NCI-H460 (cell line): ENCODE measurements around a stretch of chr10.

DNA sequence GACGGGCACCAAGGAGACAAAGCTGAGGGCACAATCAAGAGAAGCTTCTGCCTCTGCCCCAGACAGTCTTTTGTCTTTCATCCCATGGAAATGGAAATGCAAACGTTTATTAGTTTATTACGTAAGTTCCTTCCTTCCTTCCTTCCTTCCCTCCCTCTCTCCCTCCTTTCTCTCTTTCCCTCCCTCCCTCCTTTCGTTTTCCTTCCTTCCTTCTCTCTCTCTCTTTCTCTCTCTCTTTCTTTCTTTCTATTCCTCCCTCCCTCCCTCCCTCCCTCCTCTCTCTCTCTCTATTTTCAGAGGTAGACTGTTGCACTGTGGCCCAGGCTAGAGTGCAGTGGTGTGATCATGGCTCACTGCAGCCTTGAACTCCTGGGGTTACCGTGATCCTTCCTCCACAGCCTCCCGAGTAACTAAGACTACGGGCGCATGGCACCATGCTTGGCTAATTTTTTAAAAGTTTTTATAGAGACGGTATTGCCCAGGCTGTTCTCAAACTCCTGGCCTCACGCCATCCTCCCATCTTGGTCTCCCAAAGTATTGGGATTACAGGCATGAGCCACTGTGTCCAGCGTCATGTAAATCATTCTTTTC lies 20.6 kb downstream of the NRP1 start:
RAMPAGE:
- cytosol, long total RNA, result no peak
- long total RNA, result no peak
- nucleus, long total RNA, result no peak

RAMPAGE:
- cytosol, long total RNA, result no peak
- long total RNA, result no peak
- nucleus, long total RNA, result no peak
These were observed 4.0 kb downstream of the NRP1 start for GRCh38 chr10:33330294-33331065.

DNA sequence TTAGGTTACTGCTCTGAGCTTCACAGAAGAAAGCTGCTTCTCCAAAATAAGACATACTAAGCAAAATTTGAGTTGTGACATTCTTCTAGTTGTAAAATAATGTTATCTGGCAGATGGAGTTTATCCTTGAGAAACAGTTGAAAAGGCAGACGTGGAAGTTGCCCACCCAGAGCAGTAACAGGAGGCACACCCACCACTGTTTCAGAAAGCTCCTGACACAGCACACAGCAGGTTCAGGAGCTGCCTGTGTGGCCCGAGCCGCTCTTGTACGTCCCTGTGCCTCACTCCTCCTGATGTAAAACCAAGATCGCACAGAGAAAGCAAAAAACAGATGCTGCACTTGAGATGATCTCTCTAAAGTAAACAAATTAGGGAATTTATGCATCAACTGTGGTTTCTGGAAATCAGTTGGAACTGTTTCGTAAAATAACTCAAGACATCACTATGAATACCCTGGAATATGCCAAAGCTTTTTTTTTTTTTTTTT lies 620.9 kb downstream of the PARD3 start:
RAMPAGE:
- cytosol, long total RNA, result no peak
- long total RNA, result no peak
- nucleus, long total RNA, result no peak

DNA sequence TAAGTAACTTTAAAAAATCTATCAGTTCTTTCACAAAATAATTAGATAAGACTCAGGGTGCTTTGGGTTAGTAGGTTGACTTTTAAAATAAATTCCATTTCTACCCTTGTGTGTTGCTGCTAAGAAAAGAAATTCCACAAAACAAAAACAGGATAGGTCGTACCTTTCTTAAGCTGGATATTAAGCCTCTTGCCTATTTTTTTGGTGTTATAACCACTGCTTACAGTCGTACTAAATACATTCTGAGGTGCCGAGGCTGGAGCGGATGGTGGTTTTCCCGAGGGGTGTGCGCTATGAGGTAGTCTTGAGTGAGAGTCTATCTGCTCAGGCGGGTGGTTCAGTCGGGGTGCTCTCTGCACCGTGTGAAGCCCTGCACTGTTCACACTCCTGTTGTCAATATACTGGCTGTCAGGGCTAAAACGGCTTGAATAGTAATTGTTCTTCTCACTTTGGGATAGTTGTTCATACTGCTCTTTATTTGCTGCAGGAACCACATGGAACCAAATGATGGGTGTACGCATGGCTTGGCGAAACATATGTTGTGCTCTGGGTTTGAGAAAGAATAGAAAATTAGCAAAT lies 432.6 kb downstream of the PARD3 start:
RAMPAGE:
- cytosol, long total RNA, result no peak
- long total RNA, result no peak
- nucleus, long total RNA, result no peak

DNA sequence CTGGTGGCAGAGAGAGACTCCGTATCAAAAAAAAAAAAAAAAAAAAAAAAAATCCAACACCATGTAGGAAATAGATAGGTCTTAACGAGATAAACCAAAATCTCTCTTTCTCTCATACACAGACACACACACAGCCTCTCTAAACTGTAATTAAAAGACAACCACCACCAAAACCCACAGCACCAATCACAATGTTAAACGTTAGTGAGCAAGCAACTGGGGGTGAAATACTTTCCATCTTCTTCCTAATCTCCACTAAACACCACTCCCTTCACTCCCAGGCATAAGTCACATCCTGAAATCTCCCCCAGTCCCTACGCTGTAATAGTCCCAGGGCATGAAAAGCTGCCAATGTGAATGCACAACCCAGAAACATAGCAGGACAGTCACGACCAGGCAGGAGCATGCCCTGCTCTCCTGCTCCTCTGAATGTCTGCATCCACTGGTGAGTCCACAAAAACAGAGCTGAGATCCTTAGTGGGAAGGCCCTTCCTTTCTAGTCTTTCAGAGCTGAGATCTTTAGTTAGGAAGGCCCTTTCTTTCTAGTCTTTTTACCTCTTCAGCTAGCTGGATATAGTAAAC lies 288.9 kb downstream of the PARD3 start:
RAMPAGE:
- cytosol, long total RNA, result no peak
- long total RNA, result no peak
- nucleus, long total RNA, result no peak

RAMPAGE:
- cytosol, long total RNA, result no peak
- long total RNA, result no peak
- nucleus, long total RNA, result no peak
These were observed 206.8 kb downstream of the PARD3 start for GRCh38 chr10:34608073-34608889.

DNA sequence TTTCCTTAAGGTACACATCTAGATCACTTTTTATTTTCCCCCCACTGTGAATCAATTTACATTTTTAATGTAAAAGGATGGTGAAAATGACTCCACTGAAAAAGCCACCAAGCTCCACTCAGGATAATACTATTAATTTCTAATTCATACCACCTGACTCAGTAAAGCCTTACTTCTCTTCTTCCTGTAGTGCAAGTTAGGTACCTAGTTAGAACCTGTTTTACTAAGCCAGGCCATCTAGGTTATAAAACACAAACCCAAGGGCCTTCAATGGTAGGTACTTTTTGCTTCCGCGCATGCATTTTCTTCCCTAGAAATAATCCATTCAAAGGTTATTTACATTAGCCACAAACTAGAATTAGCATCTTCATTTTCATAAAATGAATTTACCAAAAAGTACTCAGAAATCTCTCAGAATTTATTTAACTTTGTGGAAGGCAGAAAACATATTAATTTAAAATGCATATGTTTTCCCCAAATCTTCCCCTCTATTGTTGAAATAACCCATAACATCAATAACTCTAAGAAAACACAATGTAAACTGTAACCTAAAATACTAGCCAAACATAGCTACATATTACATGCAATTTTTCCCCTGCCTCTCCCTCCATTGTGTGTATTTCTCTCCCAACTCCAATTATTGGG lies 155.4 kb downstream of the PARD3 start:
RAMPAGE:
- cytosol, long total RNA, result no peak
- long total RNA, result no peak
- nucleus, long total RNA, result no peak

GRCh38 chr10:34743698-34744381 lies 71.3 kb downstream of the PARD3 start:
RAMPAGE:
- cytosol, long total RNA, result no peak
- long total RNA, result no peak
- nucleus, long total RNA, result no peak

DNA sequence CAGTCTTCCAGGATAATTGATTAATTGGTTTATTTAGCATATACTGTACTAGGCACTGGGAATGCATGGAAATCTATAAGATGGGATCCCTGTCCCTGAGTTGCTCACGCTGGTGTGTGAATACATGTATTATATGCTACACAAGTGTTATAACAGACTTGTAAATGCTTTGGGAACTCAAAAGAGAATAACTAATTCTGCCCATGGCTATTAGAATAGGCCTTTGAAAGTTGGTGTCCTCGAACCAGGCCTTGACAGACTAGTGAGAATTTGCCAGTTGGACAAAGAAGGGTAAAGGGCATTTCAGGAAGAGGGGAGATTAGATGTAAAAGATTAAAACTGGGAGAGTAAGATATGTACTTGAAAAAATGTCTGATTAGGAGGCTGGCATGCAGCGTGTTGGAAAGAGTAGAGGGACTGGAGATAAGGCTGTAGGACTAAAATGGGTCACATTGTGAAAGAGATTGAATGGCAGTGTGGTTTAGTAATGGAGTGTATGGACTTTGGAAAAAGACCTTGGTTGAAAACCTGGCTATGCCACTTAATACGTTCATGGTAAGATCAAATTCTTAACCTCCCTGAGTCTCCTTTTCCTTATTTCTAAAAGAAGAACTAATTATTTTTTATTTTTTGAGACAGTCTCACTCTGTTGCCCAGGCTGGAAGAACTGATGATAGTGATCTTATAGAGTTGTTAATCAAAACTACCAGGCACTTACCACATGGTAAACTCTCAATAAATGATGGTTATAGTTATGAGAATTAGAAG lies 14.0 kb downstream of the CREM start:
RAMPAGE:
- cytosol, long total RNA, result no peak
- long total RNA, result no peak
- nucleus, long total RNA, result no peak

GRCh38 chr10:35194695-35195478 lies 68.2 kb downstream of the CREM start:
RAMPAGE:
- cytosol, long total RNA, result start-site peak on the plus strand at chr10:35195128-35195167, 125 and 204 reads in 2 replicates
- long total RNA, result start-site peak on the plus strand at chr10:35195122-35195177, 287 and 92 reads in 2 replicates
- nucleus, long total RNA, result no peak

RAMPAGE:
- cytosol, long total RNA, result start-site peak on the plus strand at chr10:35195889-35195951, 78 and 24 reads in 2 replicates
- long total RNA, result start-site peak on the plus strand at chr10:35195909-35195951, 61 and 97 reads in 2 replicates
- nucleus, long total RNA, result no peak
These were observed 69.2 kb downstream of the CREM start for GRCh38 chr10:35195479-35196640.

GRCh38 chr10:35386811-35387167 lies 50.5 kb downstream of the CCNY start:
RAMPAGE:
- cytosol, long total RNA, result no peak
- long total RNA, result no peak
- nucleus, long total RNA, result no peak

DNA sequence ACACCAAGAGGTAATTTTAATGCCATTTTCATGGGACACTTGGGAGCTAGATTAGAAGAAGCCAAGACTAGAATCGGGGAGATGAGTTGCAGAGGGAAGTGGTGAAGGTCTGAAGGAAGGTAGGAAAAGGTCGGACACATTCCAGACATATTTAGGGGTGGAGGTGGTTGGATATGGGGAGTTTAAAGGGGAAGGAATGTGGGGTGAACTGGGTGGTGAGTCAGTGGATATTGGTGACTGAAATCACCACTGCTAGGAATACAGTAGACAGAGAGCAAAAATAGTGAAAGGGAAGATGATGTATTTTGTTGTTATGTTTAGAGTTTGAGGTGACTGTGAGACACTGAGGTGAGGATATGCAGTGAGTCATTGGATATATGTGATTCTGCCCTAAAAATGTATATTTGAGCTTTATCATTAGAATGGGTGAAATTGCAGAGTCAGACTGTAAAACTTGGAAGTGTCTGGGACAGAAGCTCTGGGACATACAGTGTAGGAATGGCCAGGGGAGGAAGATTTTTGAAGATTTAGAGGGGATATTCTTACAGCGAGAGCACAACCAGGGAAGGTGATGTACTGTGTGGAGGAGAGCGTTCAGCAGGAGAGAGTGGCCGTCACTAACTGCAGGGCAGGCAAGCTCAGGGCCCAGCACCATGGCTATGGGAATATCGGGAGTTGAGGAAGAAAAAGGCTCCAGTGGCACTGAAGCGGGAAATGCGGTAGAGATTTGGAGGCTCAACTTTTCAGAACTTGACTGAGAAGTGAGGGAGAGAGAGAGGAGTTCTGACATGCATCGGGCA lies 77.0 kb downstream of the CCNY start:
RAMPAGE:
- cytosol, long total RNA, result no peak
- long total RNA, result no peak
- nucleus, long total RNA, result no peak

DNA sequence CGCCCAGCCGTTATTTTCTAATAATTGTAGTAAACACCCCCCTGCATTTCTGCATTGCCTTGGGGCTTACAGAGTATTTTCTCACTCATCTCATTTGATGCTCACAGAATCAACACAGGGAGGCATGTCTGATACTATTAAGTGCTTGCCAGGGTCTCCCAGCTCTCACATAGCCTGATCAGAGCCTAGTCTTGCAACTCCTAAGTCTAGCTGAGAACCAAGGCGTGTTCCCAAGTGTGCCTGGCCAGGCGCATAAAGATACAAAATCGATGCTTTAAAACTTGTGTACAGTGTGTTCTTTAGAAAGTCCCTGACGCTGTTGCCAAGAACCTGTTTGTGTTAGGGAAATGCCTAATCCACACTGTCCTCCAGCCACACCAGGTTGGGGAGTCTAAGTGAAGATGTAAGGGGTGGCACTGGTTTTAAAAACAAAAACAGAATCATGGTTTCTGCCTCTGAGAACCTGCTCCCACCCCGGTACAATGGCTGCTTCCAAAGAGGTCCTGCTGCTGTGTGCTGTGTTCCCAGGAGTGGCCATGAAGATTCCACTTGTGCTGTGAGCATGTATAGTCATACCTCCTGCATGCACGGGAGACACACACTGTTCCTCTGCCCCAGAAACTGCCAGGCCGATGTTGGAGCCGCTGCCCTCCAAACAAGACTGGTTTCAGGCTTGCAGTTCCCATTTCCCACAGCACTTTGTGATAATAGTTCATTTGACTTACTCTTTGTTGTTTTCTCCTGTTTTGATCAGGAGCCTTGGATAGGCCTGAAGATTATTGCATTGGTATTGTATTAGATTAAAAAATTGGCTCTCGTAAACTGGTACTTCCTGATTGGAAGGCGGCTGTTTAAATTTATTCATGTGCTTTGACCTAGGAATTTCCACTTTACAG lies 88.5 kb downstream of the CCNY start:
RAMPAGE:
- cytosol, long total RNA, result no peak
- long total RNA, result no peak
- nucleus, long total RNA, result no peak

GRCh38 chr10:35448646-35449236 lies 112.4 kb downstream of the CCNY start:
RAMPAGE:
- cytosol, long total RNA, result no peak
- long total RNA, result no peak
- nucleus, long total RNA, result no peak

RAMPAGE:
- cytosol, long total RNA, result no peak
- long total RNA, result no peak
- nucleus, long total RNA, result no peak
These were observed 113.2 kb downstream of the CCNY start for GRCh38 chr10:35449237-35450096.

DNA sequence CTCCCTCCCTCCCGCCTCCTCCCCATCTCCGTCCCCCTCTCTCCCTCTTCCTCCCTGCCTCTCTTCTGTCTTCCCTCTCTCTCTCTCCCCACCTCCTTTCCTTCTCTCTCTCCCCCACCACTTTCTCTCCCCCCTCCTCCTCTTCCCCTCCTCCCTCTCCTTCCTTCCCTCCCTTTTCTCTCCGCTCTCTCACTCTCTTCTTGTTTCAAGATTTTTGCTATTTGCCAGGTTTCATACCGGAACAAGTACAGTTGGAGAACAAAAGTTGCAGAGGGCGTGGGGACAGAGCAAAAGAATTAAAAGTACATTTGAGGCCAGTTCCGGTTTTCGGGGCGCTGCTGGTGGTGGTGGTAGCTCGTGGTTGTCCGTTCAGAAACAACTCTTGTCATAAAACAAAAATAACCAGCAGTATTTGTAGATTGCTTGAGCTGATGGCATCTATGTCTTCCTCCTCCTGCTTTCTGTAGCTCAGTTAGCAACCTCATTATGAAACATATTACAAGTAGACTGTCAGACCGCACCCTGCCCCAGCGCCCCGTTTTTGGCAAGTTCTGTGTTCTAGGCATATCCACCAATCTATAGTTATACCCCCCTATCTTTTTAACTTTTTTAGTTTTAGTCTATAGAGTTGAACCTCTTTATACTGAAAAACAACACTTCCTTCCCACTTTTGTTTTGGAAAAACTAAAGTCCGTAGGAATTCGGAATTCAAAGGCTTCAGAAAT lies 1.7 kb upstream of the FZD8 start:
RAMPAGE:
- cytosol, long total RNA, result no peak
- long total RNA, result no peak
- nucleus, long total RNA, result no peak

GRCh38 chr10:35644394-35644749 lies 2.3 kb upstream of the FZD8 start:
RAMPAGE:
- cytosol, long total RNA, result no peak
- long total RNA, result no peak
- nucleus, long total RNA, result no peak

RAMPAGE:
- cytosol, long total RNA, result no peak
- long total RNA, result no peak
- nucleus, long total RNA, result no peak
These were observed 636.9 kb upstream of the FZD8 start for GRCh38 chr10:36278935-36279403.

RAMPAGE:
- cytosol, long total RNA, result no peak
- long total RNA, result no peak
- nucleus, long total RNA, result no peak
These were observed 19.5 kb downstream of the ZNF248 start for GRCh38 chr10:37837867-37838389.